Iris pigment epithelial cell (primary cell): ENCODE data around the gene RAB15.

DNA sequence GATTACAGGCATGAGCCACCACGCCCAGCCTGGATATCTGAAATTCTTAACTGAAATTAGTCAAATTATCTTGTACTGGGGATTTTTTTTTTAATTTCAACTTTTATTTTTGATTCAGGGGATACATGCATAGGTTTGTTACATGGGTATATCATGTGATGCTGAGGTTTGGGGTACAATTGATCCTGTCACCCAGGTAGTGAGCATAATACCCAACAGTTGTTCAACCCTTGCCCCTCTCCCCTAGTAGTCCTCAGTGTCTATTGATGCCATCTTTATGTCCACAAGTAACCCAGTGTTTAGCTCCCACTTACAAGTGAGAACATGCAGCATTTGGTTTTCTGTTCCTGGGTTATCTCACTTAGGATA is 26.0 kb upstream of the SNAPC1 start:
- RRBS = no CpG with 5 or more reads among the region's 1 CpG

GRCh38 chr14:63373743-63375024 is 55.4 kb upstream of the GPHB5 start:
- RRBS = no CpG with 5 or more reads among the region's 10 CpGs

GRCh38 chr14:63453474-63454119 is 89.6 kb downstream of the PPP2R5E start:
- RRBS = no CpG with 5 or more reads among the region's 9 CpGs

- RRBS = no CpG with 5 or more reads among the region's 6 CpGs
These were observed 43.5 kb downstream of the PPP2R5E start for GRCh38 chr14:63499574-63500242.

DNA sequence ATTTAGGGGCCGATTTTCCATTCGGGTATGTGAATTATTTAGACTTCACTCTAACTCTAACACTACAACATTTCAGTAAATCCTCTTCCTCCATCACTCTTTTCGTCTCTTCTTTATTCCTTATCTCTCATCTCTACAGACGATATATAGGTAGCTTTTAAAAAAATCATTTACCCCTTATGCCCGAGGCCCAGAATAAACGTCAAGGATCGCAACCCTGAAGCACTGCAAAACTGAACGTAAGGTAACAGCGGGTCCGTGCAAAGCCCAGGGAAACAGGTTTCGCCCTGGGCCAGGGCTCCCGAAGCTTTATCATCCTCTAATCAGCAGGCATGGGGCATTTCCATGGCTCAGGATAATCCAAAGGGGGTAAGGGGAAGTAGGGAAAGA is 1.2 kb downstream of the PPP2R5E start:
- RRBS = no CpG with 5 or more reads among the region's 12 CpGs

DNA sequence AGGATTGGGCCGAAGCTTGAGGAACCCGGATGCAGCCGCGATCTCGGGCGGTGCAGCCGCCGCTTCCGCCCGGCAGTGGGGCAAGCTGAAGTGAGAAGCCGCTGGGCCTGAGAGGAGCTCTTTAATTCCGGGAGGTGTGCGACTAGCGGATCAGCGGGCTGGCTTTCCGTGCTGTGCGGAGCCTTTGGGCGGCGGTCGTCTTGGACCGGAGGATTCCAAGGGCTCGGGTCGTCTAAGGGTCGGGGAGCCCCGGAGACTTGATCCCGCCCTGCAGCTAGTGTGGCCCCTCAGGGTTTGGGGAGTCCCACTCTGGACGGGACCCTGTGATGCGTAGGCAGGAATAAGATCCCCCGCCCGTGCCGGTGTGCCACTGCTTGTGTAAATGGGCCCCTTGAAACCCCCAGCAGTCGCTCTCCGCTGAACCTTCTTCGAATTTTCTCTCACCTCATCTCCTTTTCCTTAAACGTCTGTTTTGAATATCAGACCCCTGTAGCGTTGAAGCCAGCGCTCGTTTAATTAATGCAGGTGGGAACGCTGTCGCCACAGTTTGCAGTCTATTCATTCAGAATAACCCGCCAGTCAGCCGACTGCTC is 461 bp upstream of the PPP2R5E start:
- RRBS = 5% methylated on average over 22 of the region's 42 CpGs

- RRBS = no CpG with 5 or more reads among the region's 3 CpGs
These were observed 41.4 kb downstream of the SGPP1 start for GRCh38 chr14:63686475-63686811.

DNA sequence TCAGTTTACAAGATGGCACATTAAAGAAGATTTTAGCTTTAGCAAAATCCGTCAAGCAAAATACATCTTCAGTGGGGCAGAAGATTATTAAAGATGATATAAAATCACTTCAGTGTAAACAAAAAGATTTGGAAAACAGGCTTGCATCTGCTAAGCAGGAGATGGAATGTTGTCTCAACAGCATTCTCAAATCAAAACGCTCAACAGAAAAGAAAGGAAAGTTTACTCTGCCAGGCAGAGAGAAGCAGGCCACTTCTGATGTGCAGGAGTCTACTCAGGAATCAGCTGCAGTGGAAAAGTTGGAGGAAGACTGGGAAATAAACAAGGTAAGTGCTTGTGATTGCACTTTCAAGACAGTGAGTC is 178.2 kb downstream of the SYNE2 start:
- RRBS = no CpG with 5 or more reads among the region's 2 CpGs

- RRBS = no CpG with 5 or more reads among the region's 9 CpGs
These were observed 196.2 kb downstream of the ESR2 start for GRCh38 chr14:64097704-64098594.

- RRBS = no CpG with 5 or more reads among the region's 1 CpG
These were observed 183.9 kb downstream of the ESR2 start for GRCh38 chr14:64110229-64110657.

GRCh38 chr14:64425718-64426373 is 37.7 kb downstream of the MTHFD1 start:
- RRBS = no CpG with 5 or more reads among the region's 9 CpGs

GRCh38 chr14:64734730-64735448 is 30.7 kb downstream of the PLEKHG3 start:
- RRBS = no CpG with 5 or more reads among the region's 15 CpGs

GRCh38 chr14:64764082-64765223 is 60.2 kb downstream of the PLEKHG3 start:
- RRBS = 60% methylated on average over 1 of the region's 34 CpGs

DNA sequence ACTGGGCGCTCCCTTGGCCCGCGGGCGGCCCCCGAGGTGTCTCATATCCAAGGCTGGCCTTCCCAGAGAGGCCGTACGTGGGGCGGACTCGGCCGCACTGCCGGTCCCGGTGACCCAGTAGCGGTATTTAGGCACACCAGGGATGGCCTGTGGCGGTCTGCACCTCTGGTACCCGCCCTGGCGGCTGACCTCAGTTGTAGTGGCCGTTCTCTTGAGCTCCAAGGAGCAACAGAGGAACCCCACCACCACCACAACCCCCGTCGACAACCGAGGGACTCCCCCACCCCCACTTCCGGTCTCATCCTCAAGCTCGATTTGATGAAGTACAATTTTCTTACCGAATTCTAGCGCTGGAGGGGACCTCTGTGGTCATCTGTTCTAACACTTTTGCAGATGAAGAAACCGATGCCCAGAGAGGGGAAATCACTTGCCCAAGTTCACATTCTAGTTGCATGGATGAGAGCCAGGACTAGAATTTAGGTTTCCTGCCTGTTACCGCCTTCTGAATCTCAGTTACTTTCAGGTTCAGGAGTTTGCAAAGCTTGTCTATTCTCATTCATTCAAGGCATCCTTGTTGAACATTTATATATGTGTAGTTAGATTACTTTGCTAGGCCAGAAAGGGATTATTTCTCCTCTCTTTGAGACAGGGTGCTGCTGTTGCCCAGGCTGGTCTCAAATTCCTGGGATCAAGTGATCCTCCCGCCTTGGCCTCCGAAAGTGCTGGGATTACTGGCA is 455 bp downstream of the CHURC1 start:
- RRBS = no CpG with 5 or more reads among the region's 28 CpGs

- RRBS = 2% methylated on average over 81 of the region's 133 CpGs
These were observed at the start of gene RAB15 for GRCh38 chr14:64971437-64972921. TSS of gene RAB15 (minus strand) at chr14:64972336.

GRCh38 chr14:65100479-65101135 is 1.7 kb downstream of the MAX start:
- RRBS = no CpG with 5 or more reads among the region's 5 CpGs

DNA sequence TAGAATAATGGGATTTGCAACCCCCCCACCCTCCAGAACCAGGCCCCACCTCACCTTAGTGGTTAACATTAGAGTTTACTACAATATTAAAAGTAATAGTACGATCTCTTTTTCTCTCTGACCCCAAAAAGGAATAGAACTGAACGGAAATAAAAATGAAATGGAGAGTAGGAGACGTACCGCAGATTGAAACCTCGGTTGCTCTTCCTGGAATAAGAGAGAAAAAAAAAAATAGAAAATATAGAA is 1.0 kb downstream of the MAX start:
- RRBS = no CpG with 5 or more reads among the region's 5 CpGs

DNA sequence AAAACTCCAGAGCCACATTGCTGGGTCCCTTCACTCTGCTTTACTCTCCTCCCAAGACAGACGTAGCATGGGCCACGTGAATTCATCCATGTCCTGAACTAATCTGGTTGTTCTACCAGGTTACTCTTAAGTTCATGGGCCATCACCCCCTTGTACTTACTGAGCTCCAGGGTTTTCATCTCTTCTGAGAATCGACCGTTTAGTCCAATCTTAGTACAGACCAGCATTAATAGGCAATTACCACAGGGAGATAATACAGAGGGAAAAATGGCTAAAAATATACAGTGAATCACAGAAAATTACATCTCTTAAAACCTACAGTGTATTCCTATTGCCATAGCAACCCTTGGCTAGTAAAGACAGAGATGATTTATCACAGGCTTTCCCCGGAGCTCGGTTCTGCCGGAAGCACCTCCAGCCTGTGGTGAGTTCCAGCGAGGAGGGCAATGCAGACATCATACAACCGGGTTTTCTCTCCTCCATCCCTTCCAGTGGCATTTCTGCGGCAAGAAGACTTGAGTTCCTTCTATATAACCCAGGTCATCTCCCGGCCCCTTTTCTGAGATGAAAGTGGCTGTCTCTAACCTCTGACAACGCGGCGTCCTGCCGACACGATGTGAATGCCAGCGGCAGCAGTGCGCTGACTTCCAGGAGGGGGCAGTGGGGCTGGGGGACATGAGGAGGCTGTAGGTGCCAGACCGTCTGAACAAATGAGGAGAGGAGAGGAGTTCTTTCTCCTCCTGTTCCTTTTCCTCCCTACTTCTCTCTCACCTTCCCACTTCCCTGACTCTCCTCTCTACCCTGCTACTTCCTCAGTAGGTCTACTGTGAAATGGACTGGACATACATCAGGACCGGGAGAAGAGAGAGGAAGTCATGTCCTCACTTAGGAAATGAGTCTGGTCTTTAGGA is 68.4 kb upstream of the MAX start:
- RRBS = 6% methylated on average over 4 of the region's 20 CpGs

- RRBS = no CpG with 5 or more reads among the region's 11 CpGs
These were observed 104.5 kb upstream of the MAX start for GRCh38 chr14:65206500-65207492.

DNA sequence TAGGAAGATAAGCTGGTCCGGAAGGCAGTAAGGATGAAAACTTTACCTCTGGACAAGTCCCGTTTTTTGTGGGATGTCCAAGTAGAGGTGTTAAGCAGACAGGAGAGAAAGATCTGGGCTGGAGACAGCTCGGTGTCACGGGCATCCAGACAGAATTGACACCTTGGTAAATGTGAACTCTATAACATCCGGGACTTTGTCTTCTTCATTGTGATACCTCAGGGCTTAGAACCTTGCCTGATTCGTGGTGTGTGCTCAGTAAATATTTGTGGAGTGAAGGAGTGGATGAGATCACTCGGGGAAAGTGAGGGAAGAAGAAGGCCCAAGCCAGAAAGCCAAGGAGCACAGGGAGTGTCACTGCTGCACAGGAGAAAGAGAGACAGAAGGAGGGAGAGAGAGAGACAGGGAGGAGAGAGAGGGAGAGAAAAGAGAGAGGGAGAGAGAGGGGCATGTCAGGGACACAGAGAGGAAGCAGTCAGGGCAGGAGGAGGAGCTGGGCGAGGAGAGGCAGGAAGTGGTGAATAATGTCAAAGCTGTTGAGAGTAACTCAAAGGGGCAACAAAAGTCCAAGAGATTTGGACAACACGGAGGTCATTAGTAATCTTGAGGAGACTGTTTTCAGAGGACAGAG is 141.5 kb upstream of the MAX start:
- RRBS = no CpG with 5 or more reads among the region's 9 CpGs